Hematopoietic multipotent progenitor cell (in vitro differentiated cells): ENCODE results near the genes PRR20A, PRR20E and TBC1D4.

DNA sequence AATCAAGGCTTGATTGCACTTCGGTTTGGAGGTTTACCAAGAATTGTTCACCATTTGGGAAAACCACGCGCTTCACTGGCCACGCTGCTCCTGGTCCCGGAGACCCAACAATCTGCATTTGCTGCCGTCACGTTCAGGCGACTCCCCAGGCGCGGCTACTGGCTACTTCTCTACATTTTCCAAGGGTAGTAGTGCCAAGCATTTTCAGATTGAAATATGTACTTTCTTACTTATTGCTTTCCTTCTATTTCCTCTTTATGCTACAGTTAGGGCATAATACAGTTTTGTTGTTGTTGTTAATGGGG, 694 bp downstream of the NEK5 start:
- CAGE, long polyA plus RNA, result no peak

GRCh38 chr13:52275558-52275864, 116.1 kb upstream of the NEK3 start:
- CAGE, long polyA plus RNA, result no peak

DNA sequence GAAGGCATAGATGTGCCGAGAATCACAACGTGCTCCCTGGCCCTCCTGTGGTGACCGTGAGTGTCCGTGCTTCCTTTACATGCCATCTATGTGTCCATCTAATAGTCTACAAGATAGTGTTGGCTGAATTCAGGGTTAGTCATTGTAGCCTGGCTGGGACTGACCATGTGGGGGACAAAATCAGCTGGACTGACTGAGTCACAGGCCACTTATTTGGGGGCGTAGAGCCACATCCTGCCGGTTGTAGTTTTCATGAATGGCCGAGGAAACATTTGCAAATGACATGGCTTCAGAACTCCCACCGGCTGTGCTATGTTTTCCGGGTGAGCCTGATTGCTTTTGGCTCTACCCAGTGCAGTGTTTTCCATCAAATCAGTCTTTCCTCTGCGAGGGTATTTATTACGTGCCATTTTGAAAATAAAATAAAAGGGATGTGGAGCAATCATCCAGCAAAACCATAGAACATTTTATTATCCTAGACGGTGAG, 36.9 kb upstream of the OLFM4 start:
- CAGE, long polyA plus RNA, result no peak

GRCh38 chr13:56735875-56736495, 404.7 kb upstream of the PRR20A start:
- CAGE, long polyA plus RNA, result no peak

- CAGE, long polyA plus RNA, result no peak
Observed at GRCh38 chr13:57140634-57141135, at the start of gene PRR20A. TSS of gene PRR20A (plus strand) at chr13:57140918.

DNA sequence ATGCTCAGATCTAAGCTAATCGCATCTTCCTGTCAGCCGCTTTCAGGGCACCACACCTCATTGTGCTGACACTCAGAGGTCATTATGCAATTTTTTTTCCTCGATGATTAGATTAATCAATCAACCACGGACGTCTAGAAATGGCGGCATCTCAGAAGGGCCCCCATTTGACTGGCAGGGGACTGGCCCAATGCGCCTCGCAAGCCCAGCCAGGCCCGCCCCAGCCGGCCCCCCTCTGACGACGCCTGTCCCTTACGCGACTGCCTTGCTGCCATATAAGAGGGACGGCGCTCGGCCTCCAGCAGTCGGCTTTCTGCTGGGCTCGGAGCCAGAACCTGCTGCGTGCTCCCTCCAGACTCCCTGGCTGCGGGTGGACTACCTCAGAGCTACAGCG, at the start of gene PRR20E:
TSS of gene PRR20E (plus strand) at position 274 of the 394 bp plus-strand sequence.
- CAGE, long polyA plus RNA, result no peak

DNA sequence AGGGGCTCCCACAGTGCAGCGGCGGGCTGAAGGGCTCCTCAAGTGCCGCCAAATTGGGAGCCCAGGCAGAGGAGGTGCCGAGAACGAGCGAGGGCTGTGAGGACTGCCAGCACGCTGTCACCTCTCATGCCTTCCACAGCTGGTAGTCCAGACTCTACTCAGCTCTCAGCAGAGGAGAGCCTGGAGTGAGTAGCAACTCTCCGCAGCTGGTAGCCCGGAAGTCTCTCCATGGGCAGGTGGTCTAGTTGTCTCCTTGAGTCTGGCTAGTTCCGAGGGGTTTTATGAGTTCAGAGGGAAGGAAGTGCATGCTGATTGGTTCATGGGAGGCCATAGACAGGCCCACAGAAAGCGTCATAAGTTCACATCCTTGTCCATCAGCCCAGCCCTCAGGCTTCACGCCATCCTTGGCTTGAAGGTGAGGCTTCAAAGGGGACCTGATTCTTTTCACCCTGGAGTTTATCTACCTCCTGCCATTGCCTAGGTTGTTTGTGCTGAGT, 245.1 kb upstream of the ENSG00000285566 start:
- CAGE, long polyA plus RNA, result no peak

- CAGE, long polyA plus RNA, result no peak
Observed at GRCh38 chr13:68256658-68257171, 1026.6 kb upstream of the PCDH9 start.

- CAGE, long polyA plus RNA, result no peak
Observed at GRCh38 chr13:71014792-71015808, 851.9 kb downstream of the DACH1 start.

DNA sequence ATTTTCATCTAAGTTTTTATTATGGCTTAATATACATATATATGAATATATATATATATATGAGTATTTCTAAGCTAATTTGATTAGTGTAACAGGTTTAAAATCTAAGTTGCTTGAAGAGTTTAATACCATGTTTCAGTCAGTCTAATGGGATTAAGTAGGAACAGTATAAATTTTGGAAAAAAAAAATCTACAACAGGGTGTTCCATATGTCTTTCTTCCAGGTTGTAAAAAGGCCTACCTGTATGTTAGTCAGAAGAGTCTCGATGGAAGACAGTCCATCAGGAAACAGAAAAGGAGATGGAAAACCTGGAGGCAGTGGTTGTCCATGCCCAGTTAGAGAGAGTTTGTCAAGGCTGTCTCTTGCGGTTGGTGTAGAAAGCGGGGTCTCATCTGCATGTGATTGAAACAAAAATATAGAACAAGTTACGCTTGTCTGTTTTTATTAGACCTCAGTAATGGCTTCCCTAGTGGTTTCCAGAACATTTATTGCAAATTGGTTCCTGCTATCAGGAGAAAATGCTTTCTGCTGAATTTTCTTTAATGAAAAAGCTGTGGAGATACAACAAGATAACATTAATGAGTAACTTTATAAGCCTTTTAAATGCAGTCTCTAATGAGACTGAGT, 378.1 kb downstream of the DACH1 start:
- CAGE, long polyA plus RNA, result no peak

DNA sequence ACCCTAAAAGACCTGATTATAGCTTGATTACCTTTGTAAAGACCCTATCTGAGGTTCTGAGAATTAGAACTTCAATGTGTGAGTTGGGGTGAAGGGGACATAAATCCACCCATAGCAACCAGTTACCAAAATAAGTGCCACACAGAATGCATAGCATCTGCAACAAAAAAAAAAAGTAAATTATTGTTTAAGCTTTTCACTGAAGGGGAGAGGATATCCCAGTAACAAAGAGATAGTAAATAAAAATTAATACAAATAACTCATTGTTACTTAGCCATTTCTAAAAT, 175.2 kb downstream of the MZT1 start:
- CAGE, long polyA plus RNA, result no peak

DNA sequence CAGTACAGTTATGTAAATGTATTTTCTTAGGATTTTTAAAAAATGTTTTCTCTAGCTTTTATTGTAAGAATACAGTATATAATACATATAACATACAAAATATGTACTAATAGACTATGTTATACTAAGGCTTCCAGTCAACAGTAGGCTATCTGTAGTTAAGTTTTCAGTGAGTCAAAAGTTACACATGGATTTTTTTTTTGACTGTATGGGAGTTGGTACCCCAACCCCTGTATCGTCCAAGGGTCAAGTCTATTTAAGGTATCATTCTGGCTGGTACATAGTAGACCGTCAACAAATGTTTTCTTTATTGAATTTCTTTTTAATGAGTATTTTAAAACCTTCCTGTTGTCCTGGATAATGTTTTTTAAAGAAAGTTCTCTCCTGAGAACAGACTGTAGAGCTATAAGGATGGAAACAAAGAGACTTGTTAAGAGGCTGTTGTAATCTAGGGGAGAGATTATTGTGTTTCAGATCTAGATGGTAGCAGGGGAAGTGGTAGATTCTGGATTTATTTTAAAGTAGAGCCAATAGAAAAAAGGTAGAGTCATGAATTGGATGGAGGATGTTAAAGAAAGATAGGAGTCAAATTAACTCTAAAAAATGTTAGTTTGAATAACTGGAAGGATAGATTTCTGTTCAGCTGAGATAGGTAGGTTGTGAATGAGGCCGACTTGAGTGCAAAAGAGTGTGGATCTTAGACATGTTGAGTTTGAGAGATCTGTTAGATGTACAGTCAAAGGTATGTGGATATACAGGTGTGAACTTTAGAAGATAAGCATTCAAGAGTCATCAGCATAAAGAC, 20.2 kb downstream of the PIBF1 start:
- CAGE, long polyA plus RNA, result no peak

GRCh38 chr13:74133681-74134669, 1075.2 kb downstream of the KLF5 start:
- CAGE, long polyA plus RNA, result no peak

DNA sequence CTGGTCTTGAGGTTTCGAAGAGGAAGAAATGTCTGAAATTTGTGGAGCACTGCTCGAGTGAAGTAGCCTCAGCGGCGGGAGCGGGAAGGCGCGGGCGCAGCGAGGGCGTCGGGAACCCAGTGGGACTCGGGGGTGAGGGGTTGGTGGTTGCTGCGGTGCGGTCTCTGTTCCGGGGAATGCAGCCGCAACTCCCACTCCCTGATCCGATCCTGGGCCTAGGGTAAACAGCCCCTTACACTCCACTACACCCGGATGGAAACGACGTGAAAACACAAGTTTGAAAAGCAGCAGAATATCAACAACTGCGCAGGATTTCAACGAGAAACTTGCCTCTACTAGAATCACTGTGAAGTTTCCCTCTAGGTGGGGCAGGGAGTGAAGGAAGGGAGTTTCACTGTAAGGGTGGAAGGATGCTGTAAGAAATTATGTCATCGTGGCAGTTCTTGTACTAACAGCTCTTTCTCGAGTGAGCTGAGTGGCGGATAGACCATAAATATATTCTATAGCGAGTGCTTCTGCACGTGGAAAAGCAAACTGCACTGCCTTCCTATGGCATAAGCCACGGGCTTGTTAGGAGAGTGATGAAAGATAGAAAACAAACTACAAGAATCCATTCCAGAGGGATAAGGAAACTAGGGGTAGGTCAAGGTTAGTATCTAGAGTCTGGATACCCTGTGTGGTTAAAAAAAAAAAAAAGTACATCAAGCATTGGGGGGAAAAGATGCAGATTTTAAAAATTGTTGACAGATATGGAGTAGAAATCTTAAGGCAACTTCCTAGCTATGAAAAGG, 1077.5 kb downstream of the KLF5 start:
- CAGE, long polyA plus RNA, result no peak

- CAGE, long polyA plus RNA, result no peak
Observed at GRCh38 chr13:74552619-74553111, 929.3 kb downstream of the TBC1D4 start.

- CAGE, long polyA plus RNA, result no peak
Observed at GRCh38 chr13:75419645-75420120, 62.3 kb downstream of the TBC1D4 start.

- CAGE, long polyA plus RNA, result no peak
Observed at GRCh38 chr13:75481815-75482781, at the start of gene TBC1D4. TSS of gene TBC1D4 (minus strand) at chr13:75482169.

GRCh38 chr13:75760154-75761243, 124.4 kb downstream of the LMO7 start:
- CAGE, long polyA plus RNA, result no peak

DNA sequence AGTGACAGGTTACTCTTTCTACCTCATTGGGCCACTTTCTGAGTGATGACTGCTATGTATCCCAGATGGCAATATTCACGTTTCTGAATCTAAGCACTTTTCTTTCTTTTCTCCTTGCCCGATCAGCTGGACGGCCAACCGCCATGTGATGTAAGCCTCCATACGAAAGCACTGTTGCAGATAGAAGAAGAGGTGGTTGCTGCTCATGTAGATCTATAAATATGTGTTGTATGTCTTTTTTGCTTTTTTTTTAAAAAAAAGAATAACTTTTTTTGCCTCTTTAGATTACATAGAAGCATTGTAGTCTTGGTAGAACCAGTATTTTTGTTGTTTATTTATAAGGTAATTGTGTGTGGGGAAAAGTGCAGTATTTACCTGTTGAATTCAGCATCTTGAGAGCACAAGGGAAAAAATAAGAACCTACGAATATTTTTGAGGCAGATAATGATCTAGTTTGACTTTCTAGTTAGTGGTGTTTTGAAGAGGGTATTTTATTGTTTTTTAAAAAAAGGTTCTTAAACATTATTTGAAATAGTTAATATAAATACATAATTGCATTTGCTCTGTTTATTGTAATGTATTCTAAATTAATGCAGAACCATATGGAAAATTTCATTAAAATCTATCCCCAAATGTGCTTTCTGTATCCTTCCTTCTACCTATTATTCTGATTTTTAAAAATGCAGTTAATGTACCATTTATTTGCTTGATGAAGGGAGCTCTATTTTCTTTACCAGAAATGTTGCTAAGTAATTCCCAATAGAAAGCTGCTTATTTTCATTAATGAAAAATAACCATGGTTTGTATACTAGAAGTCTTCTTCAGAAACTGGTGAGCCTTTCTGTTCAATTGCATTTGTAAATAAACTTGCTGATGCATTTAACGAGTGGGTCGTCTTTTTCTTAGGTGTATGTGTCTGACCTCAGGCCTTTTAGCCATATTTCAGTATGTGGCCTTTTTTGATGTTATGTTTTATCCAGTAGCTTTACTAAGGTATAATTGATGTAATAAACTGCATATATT, 222.0 kb downstream of the LMO7 start:
- CAGE, long polyA plus RNA, result no peak

DNA sequence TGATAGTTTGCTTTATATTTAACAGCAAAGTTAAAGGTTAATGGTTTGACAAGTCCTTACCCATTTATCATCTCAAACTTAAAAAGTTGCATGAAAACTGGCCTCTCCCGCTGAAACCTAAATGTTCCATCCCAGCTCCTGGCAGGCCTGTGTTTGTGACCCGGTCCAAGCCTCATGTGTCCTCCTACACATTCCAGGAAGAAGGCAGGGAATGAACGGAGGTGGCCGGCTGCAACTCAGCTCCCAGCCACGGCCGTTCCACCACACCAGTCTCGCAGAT, 56.6 kb downstream of the KCTD12 start:
- CAGE, long polyA plus RNA, result no peak